Metastatic Liver Carcinoma in the Lung (tissue), 2 donors: ENCODE data around the genes HEATR5A, INSM2 and BRMS1L.

GRCh38 chr14:30936254-30936786 lies 62.0 kb downstream of the COCH start:
- PRO-cap, 2 experiments: no peak in any of the 2 experiments

DNA sequence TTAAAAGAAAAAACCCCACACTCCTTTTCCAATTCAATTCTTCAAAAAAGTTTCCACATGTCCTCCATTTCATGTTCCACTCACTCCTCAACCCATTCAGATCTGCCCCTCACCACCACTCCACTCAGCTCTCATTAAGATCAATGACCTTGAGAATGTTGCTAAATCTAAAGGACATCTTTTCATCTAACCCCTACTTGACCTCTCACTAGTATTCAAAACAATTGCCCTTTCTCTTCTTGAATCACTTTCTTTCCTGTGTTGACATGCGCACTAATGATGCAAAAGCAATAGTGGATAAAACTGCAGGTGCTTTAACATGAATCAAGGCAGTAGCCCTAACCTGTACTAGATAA lies 9.9 kb downstream of the HECTD1 start:
- PRO-cap, 2 experiments: no peak in any of the 2 experiments

DNA sequence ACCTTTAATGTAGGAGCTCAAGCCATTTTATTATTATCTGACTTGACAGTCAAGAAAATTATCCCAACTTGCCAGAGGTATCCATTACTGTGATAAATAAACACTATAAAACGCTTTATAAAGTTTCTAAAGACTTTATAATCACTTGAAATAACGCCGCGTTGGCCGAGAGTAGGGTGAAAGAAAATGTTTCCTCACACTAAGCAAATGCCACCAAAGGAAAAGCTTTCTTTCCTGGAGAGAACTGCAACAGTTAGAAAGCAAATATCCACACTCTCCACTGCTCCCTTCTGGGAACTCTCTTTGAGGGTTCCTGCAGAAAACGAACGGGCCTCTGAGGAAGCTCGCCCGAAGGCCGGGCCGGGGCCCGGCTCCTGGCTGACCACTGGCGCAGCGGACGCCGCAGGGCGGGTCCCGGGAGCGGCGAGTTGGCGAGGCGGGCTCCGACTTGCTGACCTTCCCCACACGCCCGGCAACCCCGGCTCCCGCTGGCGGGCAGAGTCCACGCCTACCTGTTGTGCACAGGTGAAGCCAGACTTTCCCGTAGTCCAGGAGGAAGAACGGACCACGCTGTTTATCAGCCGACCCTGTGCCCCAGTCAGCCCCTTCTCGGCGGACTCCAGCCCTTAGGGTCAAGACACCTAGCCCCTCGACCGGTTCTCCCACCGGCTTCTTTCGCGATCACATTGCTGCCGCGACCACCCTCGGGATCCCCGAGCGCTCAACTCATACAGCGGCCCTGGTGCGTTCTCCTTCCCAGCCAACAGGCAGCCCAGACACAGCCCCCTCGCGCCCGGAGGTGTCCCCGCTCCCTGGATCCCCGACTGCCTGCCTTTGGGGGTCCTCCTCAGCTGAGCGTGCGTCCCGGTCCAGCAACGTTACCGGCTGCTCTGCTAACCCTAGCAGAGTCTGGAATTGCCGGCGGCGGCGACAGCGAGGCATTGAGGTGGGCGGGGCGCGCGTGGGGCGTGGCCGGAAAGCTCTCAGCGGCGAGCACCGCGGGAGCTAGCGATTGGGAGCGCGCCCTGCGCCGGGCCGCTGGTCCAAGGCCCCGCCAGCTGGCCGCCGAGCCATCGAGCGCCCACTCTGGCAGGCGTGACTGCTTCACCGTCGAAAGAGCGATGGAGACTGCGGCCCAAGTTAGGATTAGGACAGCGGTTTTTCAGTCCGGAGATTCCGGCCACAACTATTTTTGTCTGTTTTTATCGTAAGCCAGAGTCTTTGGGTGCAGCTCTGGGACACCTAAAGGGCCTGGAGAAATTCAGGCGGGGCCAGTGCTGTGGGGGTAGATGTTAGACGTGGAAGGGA lies at the start of gene HEATR5A:
Gene HEATR5A (minus strand): TSS at position 911 of the 1,308 bp plus-strand sequence.
- PRO-cap, 2 experiments: peak in 2 of 2 experiments; most common plus-strand start position 1,121 of the sequence (in 2); most common minus-strand start position 387 of the sequence (in 2)

DNA sequence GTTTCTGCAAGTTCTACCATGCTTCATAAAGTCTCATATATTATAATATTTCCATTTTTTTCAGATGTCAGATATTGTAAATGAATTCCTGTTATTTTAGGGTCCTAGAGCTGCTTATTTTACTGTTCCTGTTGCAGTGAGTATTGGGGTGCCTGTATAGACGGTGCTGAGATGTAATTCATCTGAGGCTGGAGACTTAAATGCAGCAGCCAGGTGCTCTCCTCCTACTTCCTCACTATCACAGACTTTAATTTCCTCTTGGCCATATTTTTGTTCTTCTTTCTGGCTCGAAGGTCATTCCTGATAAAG lies 141.9 kb upstream of the ARHGAP5 start:
- PRO-cap, 2 experiments: no peak in any of the 2 experiments

DNA sequence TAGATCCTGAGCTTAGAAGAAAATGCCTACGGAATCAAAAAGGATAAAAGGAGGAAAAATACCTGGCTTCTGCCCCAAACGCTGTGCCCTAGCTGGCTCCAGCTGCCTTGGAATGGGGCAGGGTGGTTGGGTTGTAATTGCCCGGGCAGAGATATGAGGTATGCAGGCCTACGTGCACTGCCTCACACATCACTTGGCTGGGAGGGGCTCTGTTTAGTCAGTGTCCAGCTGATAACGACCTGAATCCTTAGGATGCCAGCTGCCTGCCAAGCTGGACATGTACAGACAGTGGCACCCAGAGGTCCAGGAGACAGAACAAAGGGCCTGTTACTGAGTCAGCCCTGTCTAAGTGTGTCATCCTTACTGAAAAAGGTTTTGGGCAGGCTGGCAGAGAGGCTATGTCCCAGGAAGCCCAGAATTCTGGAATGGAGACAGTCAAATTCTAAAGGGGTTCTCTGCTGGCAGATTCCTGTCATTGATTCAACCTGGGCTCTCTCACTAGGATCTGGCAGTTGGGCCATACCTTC lies 84.8 kb upstream of the EGLN3 start:
- PRO-cap, 2 experiments: peak in 1 of 2 experiments; most common plus-strand start position 288 of the sequence (in 1); most common minus-strand start position 109 of the sequence (in 1)

GRCh38 chr14:34332203-34332598 lies 129.8 kb downstream of the SPTSSA start:
- PRO-cap, 2 experiments: peak in 1 of 2 experiments; most common plus-strand start chr14:34332473 (in 1); most common minus-strand start chr14:34332253 (in 1)

- PRO-cap, 2 experiments: no peak in any of the 2 experiments
Observed at GRCh38 chr14:34538696-34538990, 858 bp downstream of the EAPP start.

GRCh38 chr14:34783730-34784018 lies 69.3 kb upstream of the CFL2 start:
- PRO-cap, 2 experiments: no peak in any of the 2 experiments

GRCh38 chr14:34873148-34874258 lies 1.7 kb downstream of the BAZ1A start:
- PRO-cap, 2 experiments: peak in 2 of 2 experiments; most common plus-strand start chr14:34873790 (in 2); most common minus-strand start chr14:34873739 (in 2)

- PRO-cap, 2 experiments: peak in 2 of 2 experiments; most common minus-strand start chr14:34874403 (in 2)
Observed at GRCh38 chr14:34874259-34874446, 1.0 kb downstream of the BAZ1A start.

GRCh38 chr14:35159816-35160512 lies 37.6 kb downstream of the PRORP start:
- PRO-cap, 2 experiments: no peak in any of the 2 experiments

DNA sequence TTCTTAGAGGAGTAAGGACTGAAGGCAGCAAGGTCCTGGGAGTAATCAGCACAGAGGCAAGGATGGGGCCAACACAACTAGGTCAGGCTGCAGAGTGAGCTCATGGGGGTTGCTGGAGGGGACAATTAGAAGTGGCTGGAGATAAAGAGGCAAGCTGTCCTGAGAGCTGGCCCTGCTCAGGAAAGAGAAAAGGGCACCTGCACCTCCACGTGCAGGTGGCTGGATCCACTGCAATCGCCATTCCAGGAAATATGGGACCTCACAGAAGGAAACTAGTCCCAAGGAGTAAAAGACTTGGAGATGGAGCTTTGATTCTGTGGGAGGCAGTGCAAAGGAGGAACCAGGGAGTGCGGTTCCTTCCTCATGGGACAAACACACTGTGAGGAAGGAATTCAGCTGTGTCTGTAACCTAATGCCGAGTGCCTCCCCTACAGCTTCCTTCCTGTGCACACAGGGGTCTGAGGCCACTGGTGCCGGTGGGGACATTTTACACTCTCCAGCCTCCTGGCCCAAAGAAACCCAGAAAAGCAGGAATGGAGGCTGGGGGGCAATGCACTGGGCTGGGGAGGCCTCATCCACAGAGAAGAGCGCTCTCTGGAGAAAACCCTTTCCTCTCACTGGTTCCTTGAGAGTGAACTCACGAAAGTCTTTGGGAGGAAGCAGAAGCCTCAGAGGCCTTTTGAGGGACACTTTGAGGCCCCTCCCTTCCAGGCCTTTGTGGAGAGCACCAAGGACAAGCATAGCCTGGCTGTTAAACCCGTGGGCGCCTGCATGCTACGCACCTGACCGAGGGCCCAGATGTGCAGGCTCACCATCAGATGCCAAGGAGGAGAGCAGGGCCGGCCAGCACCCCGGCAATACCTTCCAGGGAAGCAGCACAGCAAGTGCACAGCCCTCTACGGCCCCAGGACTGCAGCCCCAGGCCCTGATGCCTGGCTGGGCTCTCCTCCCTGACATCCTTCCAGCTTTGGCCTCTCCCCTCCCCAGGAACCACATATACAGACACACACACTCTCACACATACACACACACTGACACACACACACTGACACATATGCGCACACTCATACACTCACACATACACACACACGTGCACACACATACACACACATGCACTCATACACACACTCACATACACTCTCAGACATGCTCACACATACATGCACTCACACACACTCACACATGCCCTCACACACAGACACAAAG lies 52.1 kb downstream of the NFKBIA start:
- PRO-cap, 2 experiments: no peak in any of the 2 experiments

- PRO-cap, 2 experiments: no peak in any of the 2 experiments
Observed at GRCh38 chr14:35369795-35370541, 34.6 kb downstream of the NFKBIA start.

DNA sequence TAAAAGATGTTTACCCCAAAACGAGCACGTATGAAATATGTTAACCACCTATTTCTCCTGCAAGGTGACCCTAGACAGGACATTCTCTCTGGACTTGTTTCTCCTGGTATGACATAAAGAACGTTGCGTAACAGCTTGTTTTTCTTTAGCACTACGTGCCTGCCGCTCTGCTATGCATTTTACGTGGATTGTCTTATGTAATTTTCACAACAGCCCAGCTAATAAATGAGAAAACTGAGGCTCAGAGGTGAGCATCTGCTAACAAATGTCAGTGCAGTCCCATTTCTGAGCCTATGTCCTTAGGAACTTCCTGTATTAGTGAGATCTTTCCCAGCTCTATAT lies 3.8 kb downstream of the NFKBIA start:
- PRO-cap, 2 experiments: no peak in any of the 2 experiments

DNA sequence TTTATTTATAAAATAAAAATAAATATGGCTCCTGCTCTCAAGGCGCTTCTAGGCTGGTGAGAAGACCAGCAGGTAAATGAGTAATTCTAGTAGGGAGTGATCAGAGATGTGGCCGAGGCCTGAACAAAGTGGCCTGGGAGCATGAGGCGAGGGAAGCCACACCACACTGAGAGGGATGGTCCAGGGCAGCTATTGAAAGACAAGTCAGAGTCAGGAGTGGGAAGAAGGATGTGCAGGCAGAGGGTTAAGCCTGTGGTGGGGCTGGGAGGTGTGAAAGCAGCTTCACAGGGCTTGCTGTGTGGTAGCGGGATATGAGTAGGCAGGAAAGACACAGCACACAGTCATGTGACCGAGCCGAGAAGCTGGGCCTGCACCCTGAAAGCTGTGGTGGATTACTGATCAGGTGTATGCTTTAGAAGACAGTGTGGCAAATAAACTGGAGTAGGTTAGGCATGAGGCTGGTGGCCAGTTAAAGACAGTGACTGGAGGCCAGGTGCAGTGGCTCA lies 12.2 kb upstream of the NFKBIA start:
- PRO-cap, 2 experiments: no peak in any of the 2 experiments

GRCh38 chr14:35533711-35534475 lies at the start of gene INSM2:
Gene INSM2 (plus strand): TSS chr14:35534164.
- PRO-cap, 2 experiments: no peak in any of the 2 experiments

- PRO-cap, 2 experiments: no peak in any of the 2 experiments
Observed at GRCh38 chr14:35600066-35600647, 66.2 kb downstream of the INSM2 start.

DNA sequence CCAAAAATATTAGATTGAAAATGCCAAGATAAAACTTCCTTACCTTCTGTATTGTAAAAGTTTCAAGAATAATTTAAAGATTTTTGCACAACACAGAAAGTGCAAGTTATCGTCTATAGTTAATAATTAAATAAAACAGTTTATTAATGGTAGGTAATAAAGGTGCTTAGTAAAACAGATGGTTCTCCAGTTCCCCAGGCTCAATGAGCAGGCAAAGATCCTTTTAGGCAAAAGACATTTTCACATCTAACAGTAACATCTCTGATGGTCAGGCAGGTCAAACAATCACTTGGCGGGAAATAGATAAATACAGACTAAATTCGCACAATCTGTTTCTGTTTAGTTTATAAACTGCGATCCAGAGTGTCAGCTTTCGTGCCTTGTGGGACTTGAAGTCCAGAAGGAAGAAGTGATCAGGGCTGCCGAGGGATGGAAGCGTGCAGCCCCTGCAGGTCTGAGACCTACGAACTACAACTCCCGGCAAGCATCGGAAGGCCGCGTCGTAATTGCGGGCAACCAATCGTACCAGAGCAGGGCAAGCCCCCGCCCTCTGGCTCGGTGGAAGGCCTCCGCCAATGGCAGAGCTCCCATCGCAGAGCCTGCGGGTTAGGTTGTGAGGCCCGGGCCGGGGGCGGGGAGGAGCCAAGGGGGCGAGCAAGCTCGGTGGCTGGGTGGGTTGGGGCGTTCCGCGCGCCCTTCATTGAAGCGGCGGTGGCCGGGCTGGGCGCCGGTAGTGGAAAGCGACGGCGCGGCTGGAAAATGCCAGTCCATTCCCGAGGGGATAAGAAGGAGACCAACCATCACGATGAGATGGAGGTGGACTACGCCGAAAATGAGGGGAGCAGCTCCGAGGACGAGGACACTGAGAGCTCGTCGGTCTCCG lies at the start of gene BRMS1L:
Gene BRMS1L (plus strand): TSS at position 581 of the 883 bp plus-strand sequence.
- PRO-cap, 2 experiments: peak in 2 of 2 experiments; most common plus-strand start position 703 of the sequence (in 2)

DNA sequence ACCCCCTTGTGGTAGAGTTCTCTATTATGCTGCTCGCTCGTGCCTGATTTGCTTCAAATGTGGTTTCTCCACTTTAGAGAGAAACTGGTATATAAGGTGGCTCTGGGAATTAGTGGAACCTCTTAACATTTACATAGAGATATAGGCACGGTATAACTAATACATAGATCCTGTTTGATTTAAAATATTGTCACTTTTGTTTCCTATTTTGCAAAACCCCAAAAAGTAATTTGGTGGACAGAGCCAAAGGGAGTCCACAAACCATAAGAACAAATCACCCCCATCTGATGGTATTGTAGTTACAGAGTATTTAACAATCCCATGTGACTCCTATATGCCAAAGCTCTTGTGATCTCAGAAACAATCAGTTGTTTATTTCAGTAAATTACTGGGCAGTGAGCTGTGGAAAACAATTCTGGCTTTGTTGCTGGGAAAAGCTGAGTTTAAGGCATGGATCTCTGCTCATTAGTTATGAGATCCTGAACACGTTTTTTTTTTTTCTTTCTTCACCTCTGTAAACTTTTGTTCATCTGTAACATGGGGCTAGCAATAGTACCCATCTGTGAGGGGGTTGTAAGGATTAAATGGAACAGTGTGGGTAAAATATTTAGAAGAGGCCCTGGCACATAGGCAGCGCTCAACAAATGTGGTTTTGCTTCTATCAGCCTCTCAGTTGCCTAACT lies 159.7 kb downstream of the BRMS1L start:
- PRO-cap, 2 experiments: no peak in any of the 2 experiments

GRCh38 chr14:36217881-36218106 lies 102.6 kb downstream of the MBIP start:
- PRO-cap, 2 experiments: peak in 2 of 2 experiments; most common plus-strand start chr14:36218006 (in 1)